Measurements from ENCODE around the gene MLANA.

DNA sequence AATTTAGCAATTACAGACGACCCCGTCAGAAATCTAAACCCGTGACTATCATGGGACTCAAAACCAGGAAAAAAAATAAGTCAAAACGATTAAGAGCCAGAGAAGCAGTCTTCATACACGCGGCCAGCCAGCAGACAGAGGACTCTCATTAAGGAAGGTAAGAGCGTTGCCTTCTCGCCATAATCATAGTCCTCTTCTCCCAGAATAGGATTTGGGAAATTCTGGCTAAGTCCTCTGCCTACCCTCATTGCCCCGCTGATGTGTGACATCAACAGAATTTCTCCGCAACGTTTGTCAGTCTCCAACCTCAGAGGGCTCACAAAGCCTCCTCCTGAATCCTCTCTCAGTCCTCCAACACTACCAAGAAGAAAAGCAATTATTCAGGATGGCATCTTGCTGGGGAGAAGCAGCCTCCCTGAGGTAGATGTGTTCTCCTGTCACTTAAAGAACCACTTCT lies at the start of gene MLANA:
MLANA (plus strand) TSS at position 110 of the 457 bp plus-strand sequence.
- RRBS, result no CpG with 5 or more reads among the region's 11 CpGs

DNA sequence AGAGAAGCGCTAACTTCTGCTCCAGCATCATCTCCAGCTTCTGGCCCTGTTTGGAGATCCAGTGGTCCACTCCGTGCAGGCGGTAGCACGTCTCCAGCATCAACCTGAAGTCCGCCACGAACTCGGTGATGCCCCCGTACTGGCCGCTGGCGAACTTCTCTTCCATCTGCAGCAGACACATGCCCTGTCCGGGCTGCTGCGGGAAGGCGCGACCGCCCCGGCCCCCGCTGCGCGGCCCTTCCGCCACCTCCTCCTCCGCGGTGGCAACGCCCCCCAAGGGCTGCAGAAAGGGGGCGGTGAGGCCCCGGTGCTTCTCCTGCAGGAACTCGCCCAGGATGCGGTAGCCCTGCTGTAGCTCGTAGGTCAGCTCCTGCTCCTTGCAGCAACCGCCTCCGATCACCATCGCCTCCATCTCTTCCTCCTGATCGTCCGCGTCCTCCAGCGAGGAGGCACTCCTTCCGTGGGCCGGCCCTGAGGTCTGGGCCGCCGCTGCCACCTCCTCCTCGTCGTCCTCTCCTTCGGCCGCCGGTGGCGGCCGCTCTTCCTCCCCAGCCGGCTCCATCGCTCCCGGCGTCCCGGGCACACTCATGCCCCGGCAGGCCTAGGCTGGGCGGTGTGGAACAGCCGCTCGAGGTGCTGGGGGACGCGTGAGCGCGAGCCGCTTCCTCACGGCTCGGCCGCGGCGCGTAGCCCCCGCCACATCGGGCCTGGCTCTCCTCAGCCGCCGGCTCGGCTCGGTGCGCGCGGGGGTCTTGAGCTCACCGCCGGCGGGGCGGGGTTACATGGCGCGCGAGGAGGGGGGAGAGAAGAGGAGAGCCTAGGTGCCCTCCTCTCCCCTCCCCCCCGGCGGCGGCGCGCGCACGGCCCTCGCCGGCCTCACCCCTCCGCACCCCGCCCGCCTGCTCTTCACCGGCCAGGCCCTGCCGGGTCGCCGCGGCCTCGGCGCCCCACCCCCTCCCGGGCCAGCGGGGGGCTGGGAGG lies 793 bp downstream of the KIAA2026 start:
- RRBS, result 2% methylated on average over 36 of the region's 103 CpGs

GRCh38 chr9:7957648-7958043 lies 158.1 kb upstream of the DMAC1 start:
- RRBS, result no CpG with 5 or more reads among the region's 2 CpGs

- RRBS, result no CpG with 5 or more reads among the region's 2 CpGs
These were observed 370.5 kb downstream of the PTPRD start for GRCh38 chr9:10242368-10242619.

GRCh38 chr9:12262214-12262692 lies 430.9 kb upstream of the TYRP1 start:
- RRBS, result no CpG with 5 or more reads among the region's 2 CpGs

- RRBS, result no CpG with 5 or more reads among the region's 6 CpGs
These were observed 15.8 kb downstream of the LURAP1L start for GRCh38 chr9:12790274-12791353.

GRCh38 chr9:12934406-12934743 lies 159.6 kb downstream of the LURAP1L start:
- RRBS, result no CpG with 5 or more reads among the region's 1 CpG

GRCh38 chr9:12955632-12956316 lies 181.0 kb downstream of the LURAP1L start:
- RRBS, result no CpG with 5 or more reads among the region's 13 CpGs

DNA sequence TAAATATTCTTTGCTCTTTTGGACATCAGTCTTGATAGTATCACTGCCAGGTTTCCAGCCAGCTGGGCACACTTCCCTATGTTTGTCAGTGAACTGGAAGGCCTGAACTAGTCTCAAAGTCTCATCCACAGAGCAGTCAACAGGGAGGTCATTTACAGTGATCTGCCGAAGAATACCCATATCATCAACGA lies 197.9 kb downstream of the LURAP1L start:
- RRBS, result no CpG with 5 or more reads among the region's 2 CpGs

- RRBS, result no CpG with 5 or more reads among the region's 6 CpGs
These were observed 176.8 kb downstream of the MPDZ start for GRCh38 chr9:13102551-13103264.

- RRBS, result no CpG with 5 or more reads among the region's 1 CpG
These were observed 69.8 kb downstream of the MPDZ start for GRCh38 chr9:13209704-13209984.

- RRBS, result no CpG with 5 or more reads among the region's 7 CpGs
These were observed 328.6 kb upstream of the MPDZ start for GRCh38 chr9:13607935-13608696.

DNA sequence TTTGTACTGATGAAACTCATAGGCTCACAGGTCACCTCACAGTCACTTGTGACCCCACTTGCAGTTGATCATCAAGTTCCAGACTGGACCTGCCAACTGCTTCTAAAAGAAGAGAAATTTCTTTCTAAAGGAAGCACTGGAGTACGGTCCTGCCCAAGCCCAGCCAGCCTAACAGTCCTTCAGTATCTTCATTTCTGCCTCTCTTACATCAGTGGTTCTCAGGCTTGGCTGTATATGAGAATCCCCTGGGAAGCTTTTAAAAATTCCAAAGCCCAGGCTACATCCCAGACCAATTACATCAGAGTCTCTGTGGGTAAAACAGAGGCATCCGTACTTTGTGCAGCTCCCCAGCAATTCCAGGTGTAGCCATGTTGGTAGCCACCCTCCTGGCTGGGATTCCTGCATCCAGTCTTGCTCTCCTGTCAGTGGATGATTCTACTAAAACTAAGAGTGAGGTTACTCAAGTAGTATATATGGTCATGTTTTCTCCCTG lies 282.1 kb downstream of the NFIB start:
- RRBS, result no CpG with 5 or more reads among the region's 2 CpGs

GRCh38 chr9:14180685-14181369 lies 133.1 kb downstream of the NFIB start:
- RRBS, result no CpG with 5 or more reads among the region's 5 CpGs

DNA sequence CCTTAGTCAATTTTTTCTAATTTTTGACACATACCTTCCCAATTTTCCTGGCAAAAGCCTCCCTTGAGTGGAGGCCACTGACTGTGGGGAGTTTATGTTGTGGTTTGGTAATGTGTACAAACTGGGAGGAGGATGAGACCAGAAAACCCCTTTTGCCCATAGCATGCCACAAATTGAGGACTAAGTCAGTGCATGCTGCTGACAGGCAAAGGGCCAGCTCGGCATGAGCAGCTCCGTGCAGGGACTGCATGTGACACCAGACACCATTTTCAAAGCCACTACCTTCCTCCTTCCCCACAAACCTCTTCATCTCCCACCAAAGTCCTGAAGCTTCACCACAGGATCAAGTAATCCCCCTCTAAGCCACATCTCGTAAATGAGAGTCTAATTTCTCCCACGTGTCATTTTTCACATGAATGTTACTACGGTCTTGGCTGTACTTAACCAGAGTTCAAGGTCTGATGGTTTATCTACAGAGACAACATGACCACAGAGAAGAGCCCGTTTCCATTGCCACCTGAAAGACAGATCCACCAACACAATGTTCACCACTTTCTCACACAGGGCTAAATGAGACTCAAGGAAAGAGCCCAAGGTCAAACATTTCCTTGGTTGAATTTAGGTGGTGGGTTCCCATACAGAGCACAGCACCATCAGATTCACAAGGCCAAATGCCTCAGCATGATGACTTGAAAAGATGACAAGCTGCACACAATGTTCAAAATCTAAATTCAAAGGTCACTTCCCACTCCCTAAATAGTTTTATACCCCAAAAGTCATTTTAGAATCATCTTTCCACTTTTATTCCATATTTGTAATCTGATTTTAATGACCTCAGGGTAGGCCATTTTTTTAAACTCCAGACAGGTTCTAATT lies 106.4 kb downstream of the NFIB start:
- RRBS, result no CpG with 5 or more reads among the region's 6 CpGs

DNA sequence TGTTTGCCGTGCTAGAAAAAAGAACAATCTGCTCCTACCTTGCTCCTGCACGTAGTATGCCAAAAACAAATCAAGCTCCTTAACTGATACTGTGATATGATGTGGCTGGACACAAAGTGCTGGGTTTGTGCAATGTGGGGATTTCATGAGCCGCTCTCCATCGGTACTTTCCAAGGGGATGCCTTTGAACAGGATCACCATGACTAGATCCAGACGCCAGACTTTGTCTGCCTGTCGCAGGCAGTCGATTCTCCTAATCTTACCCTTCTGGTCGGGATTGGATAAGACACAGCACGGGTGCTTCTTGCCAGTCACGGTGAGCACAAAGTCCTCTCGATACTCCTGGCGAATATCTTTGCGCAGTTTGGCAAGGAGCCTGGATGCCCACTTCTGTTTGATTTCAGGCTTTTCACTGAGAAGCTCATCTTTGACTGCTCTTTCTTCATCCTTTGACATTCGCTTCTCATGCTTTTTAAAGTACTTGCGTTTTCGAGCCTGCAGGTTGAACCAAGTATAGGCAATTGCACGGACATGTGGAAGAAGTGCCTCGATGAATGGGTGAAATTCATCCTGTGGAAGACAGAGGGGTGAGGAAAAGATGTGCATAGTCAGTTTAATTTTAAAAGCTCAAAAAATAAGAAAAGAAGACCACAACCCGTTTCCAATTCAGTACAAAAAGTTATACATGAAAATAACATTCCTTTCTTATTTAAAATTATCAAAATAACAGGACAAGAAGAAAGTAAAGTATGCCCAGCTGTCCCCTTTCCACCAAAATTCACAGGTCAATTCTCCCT lies 6.8 kb downstream of the NFIB start:
- RRBS, result no CpG with 5 or more reads among the region's 19 CpGs

GRCh38 chr9:14317832-14318462 lies 4.0 kb upstream of the NFIB start:
- RRBS, result no CpG with 5 or more reads among the region's 5 CpGs

DNA sequence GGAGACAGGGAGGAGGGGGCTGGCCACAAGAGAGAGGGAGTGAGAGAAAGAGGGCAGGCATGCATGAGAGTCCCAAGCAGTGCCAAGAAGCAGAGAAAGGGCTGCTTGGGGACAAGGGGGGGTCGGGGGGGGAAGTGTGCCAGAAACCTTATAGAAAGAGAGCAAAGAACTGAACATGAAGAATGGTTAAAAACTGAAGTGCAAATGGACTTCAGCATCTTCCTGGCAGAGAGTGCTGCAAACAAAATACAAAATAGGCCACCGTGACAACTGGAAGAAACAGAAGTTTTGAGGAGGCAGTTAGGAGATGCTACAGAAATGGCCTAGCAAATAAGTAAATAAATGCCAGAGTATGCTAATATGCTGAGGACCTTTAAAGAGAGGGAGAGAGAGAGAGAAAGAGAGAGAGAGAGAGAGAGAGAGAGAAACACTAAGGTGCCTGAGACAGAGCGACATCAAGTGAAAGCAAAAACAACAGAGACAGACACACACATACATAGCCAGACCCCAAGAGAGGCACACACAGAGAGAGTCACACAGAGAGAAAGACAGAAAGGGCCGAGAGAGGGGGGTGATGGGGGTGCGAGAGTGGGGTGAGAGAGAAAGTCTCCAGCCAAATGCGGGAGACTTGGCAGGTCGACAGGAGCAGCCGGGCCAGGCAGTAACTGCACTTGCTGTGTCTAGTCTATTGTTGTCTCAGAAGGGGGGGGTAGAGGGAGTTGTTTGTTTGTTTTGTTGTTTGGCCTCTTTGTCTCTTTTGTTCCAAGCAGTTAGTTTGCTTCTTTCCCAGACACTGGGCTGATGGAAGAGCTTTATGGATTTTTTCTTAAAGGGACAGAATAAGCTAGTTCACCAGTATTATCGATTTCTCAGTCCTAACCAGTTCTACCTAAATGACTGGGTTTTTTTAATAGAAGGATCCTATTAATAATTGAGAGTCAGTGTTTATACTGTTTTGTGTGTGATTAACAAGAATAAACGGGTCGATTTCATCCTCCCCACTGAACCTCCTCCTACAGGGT lies 30.1 kb upstream of the NFIB start:
- RRBS, result no CpG with 5 or more reads among the region's 11 CpGs

- RRBS, result no CpG with 5 or more reads among the region's 16 CpGs
These were observed 177.6 kb downstream of the ZDHHC21 start for GRCh38 chr9:14515572-14516183.

All from retinal pigment epithelial cell (primary cell).